Right common carotid artery plus branches (tissue), 1 donor: ENCODE measurements around the gene CRACDL.

- PRO-cap = no peak
These were observed 38.9 kb downstream of the COA5 start for GRCh38 chr2:98569294-98569945.

DNA sequence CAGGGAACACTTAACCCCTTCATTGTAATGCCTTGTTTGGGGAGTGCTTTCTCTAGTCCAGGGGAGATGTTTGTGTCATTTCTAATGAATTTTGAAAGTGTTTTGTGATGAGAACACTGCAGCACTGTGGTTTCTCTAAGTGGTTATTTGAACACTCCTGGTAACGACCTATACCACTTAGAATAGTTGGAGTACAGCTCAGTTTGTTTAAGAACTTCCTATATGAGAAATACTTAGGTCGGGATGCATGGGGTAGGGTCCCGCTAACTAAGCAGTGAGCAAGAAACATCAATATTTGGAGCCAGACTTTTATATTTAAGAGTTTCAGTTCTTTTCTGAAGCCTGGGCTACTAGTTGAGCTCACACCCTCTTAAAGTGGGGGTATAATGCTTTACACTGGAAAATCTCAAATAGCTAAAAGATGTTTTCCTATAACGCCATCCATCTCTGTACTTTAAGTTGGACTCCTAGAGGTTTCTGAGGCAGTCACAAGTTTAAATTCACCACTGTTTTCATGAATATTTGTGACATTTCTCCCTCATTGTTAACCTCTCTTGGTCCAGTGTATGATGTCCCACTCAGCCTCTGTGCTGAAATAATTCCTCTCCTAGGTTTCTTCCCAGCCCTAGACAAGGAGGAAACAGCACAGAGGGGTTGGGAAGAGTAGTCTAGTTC lies 9.1 kb downstream of the UNC50 start:
- PRO-cap = no peak

- PRO-cap = no peak
These were observed 29.2 kb downstream of the UNC50 start for GRCh38 chr2:98637350-98638214.

- PRO-cap = no peak
These were observed 1.3 kb downstream of the MGAT4A start for GRCh38 chr2:98729559-98730099.

DNA sequence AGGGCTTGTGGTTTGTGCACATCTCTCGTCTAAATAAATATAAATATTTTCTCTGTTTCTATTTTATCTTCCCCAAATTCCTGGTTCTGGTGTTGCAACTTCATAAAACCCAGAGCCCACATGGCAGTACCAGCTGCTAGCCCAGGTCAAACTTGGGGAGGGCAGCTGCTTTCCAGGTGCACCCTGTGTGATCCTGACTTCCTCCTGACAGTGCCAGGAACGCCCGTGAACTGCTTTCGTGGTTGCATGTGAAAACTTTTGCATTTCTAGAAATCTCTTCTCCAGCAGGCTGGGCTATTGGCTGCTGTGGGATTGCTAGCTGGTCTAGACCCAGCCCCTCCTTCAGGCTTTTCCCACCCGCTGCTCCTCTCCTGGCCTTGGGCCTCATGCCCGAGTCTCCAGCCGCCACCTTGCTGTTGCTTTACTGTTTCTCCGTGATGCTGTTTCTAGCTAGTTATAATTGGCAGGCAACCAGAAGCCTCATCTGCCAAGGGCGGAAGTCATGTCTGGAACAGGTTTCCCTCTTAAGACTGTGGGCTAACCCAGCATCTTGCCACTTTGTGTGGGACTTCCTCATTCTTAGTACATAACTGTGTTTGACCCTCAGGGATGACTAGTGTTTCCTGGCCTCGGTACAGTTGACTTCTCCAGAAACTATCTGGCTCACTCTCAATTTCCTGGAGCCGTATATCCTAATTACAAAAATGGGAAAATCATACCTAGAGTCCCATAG lies 27.0 kb upstream of the MGAT4A start:
- PRO-cap = unidirectional peak, plus-strand start at position 616 of the sequence

DNA sequence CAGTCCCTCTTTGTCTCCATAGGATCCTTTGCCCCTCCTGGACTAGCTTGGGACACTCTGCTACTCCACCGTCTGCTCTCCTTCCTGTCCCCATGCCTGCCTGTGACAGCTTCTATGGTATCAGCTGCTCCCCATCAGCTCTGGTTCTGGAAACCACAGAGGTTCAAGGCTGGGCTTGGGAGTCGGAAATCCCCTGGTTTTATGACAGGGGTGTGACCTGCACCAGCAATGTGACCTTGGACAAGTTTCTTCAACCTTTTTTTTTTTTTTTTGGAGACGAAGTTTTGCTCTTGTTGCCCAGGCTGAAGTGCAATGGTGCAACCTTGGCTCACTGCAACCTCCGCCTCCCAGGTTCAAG lies 35.3 kb upstream of the MGAT4A start:
- PRO-cap = no peak

GRCh38 chr2:98822304-98823248 lies 91.6 kb upstream of the MGAT4A start:
- PRO-cap = bidirectional peak, plus-strand start at chr2:98822969, minus-strand start at chr2:98822970

- PRO-cap = no peak
These were observed at the start of gene CRACDL for GRCh38 chr2:98935729-98936884. Gene CRACDL (minus strand): TSS chr2:98936225.

DNA sequence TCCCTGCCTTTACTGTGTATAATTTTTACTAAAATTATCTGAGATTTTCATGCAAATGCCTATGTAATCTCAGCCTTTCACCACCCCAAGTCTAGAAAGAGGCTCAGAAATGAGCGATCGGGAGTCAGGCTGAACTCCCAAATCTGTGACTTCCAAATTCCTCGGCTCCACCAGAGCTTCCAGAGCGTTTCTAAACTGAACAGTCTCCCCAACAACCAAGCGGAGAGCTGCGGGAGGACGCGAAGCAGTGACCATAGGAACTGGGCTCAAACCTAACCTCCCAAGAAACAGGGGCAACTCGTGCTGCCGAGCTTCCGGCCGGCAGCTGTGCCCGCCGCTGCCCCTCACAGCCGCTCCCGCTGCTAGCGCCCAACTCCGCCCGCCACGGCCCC lies 917 bp upstream of the C2orf15 start:
- PRO-cap = no peak

DNA sequence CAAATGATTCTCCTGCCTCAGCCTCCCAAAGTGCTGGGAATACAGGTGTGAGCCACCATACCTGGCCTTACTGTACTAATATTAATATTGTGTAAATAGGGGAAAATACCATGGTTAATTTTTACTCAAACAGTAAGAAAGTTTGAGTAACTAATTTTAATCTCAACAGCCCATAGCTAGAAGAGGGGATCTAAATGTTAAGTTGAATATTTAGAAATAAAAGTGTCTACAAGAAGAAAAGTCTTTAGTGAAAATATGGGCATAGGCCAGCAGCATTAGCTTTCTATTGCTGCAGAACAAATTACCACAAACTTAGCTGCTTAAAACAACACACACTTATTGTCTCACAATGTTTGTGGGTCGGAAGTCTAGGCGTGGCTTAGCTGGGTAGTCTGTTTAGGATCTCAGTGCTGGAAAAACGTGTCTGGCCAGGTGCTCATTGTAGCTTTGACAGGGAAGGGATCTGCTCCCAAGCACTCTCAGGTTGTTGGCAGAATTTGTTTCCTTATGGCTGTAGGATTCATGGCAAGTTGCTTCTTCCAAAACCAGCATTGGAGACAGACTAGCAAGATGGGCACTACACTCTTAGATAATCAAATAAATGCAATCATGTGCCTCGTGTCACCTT lies 17.0 kb downstream of the MRPL30 start:
- PRO-cap = no peak

- PRO-cap = no peak
These were observed 65.5 kb downstream of the EIF5B start for GRCh38 chr2:99402471-99403316.

DNA sequence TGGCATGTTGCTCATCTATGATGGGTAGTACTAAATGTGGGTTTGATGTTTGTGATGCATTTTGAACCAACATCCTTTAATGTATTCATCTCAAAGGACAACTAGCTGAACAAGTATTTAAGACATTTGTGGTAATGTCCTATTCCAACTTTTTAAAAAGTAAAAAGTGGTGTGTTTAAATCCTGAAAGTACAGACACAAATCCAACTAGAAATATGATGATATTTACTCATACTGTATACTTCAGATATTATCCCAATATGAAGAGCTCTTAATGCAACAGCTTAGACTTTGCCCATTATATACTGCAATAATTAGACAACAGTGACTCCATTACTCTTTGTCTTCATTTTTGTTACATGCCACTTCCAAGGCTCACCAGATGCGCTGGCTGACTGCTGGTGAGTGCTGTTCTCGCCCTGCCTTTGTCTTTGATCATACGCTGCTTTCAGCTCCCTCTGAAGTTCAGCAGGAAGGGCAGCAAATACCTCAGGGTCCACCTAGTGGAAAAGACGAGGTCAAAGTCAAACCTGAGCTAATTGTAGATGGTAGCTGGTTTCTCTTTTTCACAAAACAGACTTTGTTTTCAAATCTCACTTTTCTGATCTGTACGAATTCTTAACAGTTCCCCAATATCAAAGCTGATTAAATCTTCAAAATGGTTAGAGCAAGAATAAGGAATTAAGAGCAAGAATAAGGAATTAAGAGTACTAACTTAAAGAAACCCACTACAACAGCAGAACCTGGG lies 66.3 kb downstream of the EIF5B start:
- PRO-cap = no peak

DNA sequence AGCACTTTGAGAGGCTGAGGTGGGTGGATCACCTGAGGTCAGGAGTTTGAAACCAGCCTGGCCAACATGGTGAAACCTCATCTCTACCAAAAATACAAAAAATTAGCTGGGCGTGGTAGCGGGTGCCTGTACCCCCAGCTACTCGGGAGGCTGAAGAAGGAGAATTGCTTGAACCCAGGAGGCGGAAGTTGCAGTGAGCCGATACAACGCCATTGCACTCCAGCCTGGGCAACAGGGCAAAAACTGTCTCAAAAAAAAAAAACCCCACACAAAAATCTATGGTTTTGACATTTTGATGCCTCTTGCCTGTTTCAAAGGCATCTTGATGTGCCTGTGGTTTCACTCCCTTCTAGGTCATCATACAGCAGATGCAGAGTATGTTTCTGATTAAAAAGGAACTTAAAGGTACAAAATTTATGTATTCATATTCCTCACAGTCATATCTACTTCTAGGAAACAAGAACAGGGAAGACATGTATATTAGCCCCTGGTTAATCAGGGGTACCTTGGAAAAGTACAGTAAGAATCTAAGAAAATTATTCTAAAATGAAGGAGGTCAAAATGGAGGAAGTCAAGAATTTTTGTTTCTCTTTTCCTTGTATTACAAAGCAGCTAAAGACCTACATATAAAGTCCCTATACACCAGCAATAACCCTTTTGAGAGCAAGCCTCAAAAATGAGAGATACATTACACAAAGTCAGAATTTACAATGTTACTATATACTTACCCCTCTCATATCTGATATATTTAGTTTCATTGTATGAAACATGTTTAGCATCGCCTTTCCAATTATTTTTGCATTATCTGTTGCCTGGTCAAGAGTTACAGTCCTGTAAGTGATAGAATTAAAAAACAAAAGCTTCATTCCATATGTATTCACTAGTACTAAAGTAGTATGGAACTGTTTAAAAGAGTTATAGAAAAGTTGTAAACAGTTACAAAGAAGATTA lies 70.4 kb downstream of the EIF5B start:
- PRO-cap = no peak

GRCh38 chr2:99475126-99475903 lies 14.5 kb downstream of the REV1 start:
- PRO-cap = no peak

DNA sequence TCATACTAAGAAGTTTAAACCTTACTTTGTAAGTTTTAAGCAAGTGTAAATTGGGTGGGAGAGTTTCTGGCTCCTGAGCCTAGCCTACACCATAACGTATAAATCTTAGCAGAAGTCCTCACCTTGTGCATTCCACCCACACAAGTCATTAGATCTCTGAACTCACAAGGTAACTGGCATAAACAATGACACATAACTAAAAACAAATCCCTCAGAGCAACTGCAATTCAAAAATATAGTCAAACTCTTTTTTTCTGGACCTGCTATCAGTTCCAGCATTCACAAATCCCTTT lies 9.4 kb downstream of the REV1 start:
- PRO-cap = no peak

GRCh38 chr2:99636745-99637162 lies 146.9 kb upstream of the REV1 start:
- PRO-cap = no peak

GRCh38 chr2:99960332-99961541 lies 181.7 kb downstream of the AFF3 start:
- PRO-cap = no peak

DNA sequence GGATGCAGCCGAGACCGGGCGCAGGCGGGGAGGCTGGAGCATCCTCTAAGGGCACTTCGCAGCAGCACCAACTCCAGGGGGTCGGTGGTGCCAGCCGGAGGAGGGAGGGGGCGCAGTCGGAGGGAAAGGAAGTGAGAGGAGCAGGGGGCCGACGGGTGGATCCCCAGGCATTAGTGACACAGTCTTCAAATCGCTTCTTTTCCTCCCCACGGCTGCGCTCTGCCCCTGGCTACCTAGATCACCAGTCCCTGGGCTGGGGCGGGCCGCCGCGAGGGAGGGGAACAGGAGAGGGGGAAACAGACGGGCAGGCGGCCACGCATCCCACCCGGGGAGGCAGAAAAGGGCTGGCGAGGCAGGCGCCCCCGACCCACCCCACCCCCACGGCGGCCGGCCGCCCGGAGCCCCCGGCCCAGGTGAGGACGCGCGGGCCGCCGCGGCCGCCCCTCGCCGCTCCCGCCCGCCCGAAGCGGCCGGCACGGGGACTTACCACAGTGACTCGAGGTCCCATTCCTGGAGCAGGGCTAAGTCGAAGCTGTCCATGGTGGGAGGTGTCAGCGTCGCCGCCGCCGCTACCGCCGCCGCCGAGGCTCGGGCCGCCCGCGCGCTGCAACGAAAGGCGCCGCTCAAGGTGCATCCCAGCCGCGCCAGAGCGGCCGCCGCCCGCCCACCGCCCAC lies 38.3 kb downstream of the AFF3 start:
- PRO-cap = no peak

- PRO-cap = no peak
These were observed 35.6 kb upstream of the AFF3 start for GRCh38 chr2:100178059-100178384.

DNA sequence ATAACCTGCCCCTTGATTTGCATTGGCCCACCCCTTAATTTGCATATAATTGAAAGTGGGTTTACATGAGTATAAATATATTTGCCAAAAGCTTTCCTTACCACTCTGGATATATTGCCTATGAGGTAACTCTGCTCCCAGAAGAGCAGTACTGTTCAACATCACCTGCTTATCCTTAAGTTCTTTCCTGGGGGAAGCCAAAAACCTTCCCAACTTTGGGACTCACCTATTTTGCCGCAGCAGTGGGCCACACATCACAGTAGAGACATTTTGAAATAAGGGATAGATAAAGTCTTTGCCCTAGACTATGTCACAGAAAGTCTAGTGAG lies 36.0 kb upstream of the AFF3 start:
- PRO-cap = no peak